Right common carotid artery plus branches (tissue), 1 donor: Measurements from ENCODE around the gene ELOVL6.

- PRO-cap = no peak
Observed at GRCh38 chr4:109988929-109989499, 76.3 kb downstream of the EGF start.

DNA sequence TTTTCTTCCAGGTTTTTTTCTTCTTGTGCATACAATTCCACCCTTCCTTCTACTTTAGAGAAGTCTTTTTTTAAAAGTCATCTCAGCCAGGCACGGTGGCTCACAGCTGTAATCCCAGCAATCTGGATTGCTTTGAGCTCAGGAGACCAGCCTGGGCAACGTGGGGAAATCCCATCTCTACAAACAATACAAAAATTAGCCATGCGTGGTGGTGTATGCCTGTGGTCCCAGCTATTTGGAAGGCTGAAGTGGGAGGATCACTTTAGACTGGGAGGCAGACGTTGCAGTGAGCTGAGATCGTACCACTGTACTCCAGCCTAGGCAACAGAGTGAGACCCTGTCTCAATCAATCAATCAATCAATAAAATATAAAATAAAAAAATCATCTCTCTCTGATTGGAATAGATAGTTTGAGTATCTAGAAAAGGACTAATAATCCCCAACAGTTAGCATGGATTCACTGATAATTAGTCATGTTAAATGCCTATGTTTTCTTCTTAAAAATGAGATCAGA is 14.7 kb downstream of the ELOVL6 start:
- PRO-cap = no peak

- PRO-cap = bidirectional peak, plus-strand start at chr4:110196481, minus-strand start at chr4:110196438
Observed at GRCh38 chr4:110195632-110196586, 2.5 kb downstream of the ELOVL6 start.

DNA sequence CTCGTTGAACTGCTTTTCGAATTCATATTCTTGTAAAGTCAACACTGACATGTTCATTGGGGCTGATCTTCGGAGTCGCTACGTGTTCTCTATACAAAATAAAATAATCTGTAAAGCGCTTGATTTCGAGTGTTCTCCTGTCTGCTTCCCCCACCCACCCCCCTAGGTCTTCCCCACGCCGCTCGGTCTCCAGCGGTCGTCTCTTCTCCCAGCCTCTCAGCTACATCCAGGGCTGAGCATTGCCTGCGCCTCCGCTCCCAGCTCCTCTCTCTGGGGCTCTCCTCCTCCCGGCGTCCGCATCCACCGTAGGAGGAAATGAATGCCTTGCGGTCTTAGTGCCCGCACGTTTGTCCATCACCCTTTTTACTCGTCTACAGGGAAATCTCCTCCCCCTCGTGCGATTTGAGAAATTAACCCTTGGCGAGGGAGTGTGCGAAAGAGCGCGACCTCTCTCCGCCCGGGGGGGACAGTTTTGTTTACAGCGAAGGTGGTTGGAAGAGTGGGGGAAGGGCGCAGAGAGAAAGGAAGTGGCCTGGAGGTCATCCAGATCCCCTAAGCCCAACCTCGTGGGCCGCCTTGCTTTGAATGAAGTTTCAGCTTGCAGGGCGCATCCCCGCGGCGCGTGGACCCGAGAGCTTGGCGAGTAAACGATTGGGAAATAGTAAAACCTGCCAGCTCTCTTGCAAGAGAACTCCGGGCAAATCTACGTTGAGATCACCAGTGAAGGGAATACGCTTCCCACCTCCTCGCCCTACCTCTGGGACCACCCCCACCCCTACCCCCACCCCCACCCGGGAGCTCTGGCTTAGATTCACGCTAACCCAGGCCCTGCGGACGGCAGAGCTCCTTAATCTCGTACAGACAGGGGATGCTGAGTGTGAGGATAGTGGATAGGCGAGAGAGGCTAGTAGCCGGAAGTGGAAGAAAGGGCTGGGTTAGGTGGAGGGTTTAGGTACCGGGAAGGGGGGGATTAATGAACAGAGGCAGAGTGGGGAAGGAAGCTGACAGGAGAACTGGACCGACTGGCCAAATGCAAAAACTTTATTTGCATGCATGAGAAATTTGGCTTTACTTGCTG is at the start of gene ELOVL6:
ELOVL6 (minus strand) TSS at position 337 of the 1,078 bp plus-strand sequence.
- PRO-cap = unidirectional peak, minus-strand start at position 272 of the sequence

DNA sequence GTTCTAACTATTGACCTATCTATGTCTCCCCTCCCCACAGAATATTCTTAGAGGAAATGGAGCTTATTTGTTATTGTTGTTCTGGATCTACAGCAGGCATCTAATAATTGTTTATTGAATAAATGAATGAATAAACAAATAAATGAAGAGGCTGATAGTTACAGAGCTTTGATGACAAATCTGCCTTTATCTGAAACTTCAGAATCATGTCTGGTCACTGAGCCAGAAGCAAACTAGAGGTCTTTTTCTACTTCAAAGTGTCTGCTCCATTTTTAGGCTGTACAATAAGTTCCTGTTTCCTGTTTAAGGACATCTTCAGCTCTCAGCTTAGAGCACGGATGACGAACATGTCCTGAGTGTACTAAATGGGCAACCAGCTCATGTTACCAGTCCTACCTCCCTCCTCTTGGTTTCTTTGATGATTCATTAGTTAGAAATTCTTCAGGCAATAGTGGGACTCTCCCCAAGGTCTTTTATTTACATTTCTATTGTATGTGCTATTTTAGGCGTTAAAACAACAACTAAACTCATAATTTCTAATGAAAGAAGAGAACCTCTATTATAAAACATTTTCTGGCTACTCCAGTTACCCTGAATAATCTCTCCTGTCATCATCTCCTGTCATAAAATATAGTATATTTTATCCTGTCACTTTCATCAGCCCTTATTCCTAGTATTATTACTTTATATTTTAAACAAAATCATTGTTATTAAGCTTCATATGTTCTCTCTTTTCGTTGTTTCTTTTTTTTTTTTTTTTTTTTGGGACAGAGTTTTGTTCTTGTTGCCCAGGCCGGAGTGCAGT is 58.0 kb downstream of the ENPEP start:
- PRO-cap = no peak

DNA sequence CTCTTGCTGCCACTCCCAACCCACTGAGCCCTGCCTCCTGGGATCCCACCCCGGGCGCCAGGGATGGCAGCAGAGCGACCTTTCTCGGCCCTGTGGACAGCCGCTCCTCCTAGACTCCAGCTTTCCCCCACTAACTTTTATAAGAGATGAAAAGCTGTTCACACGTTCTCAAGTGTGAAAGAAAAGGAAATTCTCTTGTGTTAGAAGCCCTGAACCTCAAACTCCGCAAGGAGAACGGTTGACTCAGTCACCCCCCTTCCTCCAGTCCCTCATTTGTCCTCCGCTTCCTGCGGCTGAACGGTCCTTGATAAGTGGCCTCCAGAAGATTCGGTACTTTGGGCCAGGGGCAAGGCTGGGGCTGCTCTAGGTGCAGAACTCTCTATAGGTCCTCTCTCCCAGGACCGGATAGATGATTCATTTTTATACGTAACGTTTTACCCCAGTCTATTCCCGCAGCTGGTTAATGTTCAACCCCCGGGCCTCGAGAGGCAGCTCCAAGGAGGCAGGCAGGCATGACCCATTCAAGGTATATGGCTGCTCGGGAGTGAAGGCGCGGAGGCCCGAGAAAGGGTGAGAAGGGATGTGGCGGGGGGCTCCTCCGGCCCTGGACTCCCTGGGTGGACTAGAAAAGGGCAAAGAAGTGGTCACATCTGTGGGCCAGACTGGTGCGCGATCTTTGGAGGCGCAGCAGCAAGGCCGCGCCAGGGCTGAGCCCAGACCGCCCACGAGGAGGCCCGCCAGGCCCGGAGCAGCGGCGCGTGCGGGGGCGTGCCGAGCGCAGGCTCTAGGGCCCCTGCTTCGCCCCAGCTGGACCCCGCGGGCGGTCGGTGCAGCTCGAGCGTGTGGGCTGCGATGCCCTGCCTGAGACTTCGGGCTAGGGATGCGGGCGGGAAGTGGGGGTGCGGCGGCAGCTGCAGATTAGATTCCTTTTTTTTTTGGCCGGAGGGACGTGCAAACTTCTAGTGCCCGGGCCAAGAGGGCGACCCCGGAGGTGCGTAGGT is 11.8 kb downstream of the PITX2 start:
- PRO-cap = no peak

- PRO-cap = no peak
Observed at GRCh38 chr4:110614608-110615270, 8.1 kb downstream of the PITX2 start.

DNA sequence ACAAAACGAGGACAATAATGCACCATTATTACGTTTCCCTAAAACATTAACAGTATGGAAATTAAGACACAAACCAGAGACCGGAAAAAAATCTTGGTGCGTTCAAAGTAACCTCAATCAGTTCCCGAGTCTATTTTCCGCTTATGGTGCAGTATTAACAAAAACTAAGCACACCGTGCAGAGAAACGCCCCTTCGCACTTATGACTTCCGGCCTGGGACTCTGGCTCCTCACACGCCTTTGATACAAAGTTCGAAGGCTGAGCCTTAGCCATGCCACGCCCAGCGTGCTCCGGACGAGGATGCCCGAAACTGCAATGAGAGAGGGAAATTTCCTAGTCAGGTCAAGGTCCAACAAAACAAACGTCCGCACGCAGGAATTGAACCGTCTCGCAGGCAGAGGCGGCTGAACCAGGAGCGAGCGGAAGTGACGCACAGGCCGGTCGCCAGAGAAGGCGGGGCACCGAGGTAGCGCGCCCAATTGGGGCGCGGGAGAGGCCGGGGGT is 352 bp upstream of the AP1AR start:
- PRO-cap = unidirectional peak, minus-strand start at position 241 of the sequence; bidirectional peak, plus-strand start outside the sequence, minus-strand start at position 427 of the sequence

GRCh38 chr4:112430754-112431524 is 85.0 kb downstream of the NEUROG2 start:
- PRO-cap = no peak

- PRO-cap = no peak
Observed at GRCh38 chr4:112647859-112648800, 11.2 kb downstream of the LARP7 start.

DNA sequence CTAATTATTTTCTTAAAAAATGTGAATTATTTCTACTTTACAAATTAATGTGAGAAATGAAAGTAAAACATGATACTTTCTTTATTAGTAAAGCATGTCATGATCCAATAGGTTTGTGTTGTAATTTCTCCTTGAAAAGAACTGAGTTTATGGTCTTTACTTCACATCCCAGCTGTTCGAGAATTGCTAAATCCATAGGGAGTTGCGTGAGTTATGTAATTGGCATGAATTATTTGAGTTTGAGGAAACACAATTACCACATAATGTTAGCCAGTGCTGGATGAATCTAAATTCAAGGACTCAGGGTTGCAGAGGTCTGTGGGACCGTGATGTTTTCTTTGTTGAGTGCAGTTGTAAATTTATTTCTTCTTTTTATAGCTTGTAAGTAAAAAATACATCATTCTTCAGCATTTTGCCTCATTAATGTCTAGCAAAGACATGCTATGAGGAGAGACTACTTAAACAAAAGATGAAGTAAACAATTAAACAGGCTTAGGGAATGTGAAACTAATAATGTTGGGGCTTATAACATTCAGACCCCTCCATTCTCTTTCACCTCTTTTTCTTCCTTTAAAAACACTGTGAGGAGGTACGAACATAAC is 159.8 kb upstream of the ANK2 start:
- PRO-cap = no peak

- PRO-cap = no peak
Observed at GRCh38 chr4:112956306-112956623, 93.2 kb upstream of the ANK2 start.

DNA sequence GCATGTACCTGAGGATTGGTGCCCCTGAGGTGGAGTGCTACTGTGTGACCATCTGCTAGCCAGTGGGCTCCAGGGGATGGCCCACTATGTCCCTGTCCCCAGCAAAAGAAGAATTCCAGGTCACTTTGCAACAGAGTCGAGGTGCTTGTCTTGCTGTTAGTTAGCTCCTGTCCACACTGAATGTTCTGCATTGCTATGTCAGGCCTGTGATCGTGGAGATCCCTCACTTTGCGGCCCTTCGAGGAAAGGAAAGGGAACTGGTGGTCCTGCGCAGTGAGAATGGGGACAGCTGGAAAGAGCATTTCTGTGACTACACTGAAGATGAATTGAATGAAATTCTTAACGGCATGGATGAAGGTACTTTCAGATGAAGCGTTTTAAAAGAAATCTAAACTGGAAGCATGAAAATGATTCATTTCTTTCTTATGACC is 283.4 kb downstream of the ANK2 start:
- PRO-cap = no peak

DNA sequence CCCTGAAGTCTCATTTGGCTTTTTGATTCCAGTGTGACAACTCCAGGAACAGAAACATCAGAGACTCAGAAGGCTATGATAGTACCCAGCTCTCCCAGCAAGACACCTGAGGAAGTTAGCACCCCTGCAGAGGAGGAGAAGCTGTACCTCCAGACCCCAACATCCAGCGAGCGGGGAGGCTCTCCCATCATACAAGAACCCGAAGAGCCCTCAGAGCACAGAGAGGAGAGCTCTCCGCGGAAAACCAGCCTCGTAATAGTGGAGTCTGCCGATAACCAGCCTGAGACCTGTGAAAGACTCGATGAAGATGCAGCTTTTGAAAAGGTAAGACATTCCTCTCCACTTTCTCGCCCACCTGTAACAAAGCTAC is 320.0 kb downstream of the ANK2 start:
- PRO-cap = no peak

DNA sequence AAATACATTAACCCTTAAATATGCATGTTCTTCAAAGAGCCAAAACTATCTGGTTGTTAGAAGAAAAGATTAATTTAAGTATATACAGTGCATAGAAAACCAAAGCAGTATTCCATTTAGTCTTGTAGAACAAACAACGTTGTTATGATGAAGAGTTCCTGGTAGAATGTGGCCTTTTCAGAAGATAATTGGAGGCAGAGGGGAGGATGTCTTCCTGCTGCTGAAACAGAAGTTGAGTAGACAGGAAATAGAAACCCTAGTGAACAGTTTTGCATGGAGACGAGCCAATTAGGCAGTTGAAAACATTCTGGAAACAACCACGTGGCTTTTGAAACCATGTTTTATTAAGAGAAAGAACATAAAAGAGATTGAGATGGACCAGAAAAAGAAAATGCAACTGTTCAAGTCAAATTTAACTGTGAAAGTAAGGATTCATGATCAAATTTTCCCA is 325.2 kb downstream of the CAMK2D start:
- PRO-cap = no peak

DNA sequence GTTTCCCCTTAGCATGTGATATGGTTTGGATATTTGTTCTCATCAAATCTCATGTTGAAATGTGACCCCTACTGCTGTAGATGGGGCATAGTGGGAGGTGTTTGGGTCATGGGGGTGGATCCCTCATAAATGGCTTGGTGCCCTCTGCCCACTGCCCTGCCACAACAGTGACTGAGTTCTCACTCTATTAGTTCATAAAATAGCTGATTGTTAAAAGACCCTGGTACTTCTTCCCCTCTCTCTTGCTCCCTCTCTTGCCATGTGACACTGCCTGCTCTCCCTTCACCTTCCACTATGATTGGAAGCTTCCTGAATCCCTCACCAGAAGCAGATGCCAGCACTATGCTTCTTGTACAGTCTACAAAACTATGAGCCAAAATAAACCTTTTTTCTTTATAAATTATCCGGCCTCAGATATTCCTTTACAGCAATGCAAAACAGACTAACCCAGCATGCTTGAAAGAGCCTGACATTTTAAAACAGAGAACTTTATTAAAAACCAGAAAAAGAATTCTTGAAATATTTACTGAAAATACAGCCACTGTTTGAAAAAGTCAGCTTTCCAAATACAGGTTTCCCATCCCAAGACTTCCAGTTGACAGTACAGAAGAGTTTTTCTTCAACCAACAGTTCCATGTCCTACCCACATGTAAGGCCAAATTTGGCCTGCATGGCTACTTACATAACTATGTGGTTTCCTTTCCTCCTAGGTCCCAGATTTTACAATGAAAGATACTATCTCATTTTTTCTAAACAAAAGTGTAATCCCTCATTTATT is 182.0 kb downstream of the CAMK2D start:
- PRO-cap = no peak

DNA sequence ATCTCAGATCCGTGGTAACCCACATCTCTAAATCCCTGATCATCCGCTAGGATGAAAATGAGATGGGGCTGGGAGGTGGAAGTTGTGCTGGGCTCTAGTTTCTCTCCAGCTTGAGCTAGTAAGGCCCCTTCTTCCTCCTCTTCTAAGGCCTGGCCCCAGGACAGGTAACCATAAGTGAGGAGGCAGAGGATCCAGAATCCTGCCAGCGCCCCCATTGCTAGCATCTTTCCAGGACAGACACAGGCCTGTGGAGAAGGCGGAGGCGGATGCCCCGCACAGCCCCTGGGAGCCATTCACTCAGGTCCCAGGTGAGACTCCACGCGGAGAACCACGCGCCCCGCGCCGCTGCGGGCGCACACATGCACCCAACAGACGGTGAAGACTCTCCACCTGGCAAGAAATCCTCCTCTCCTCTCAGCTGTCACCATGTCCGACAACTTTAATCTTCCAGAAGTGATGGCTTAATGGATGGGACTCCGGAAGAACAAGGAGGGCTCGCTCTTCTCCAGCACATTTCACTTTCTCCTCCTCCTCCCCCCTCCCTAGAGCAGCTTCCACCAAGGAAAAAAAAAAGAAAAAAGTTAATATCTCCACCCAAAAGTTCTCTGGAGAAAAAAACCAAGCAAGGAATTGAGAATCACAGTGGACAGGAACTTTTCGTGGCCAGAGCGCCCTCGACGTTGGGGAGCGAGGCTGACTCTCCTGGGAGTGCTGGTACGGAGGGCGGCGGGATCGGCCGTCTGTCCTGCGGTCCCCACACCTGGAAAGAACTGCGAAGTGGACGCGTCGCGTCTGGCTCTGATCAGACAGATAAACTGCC is 695 bp downstream of the ARSJ start:
- PRO-cap = unidirectional peak, plus-strand start at position 663 of the sequence; bidirectional peak, plus-strand start at position 707 of the sequence, minus-strand start at position 772 of the sequence

GRCh38 chr4:114200283-114200623 is 220.8 kb upstream of the ARSJ start:
- PRO-cap = no peak

- PRO-cap = no peak
Observed at GRCh38 chr4:114481436-114482154, 117.0 kb upstream of the UGT8 start.

DNA sequence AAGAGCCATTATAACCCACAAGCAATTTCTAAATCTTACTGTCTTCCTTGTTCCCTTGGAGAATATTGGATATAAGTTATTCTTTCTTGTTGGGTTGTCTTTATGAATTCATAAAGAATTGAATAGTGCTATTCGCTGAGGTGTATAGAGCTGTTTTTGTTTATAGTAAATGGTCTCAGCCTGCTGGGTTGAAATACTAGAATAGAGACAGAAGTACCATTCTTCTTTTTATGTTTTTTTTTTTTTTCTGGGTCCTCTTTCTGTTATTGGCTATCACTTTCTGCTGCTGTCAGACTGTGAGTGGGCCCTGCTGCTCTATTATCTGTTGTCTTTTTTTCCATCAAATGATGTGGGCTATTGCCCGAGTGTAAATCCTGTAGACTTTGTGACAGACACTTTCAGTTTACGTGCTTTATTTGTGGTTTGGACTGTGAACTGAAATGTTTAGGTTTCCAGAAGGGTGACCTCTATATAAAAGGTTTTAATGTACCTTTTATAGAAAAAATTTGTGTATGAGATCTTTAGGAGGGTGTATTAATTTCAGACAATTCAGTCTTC is 3.1 kb downstream of the UGT8 start:
- PRO-cap = no peak